PC-3 (cell line): ENCODE measurements around the genes UCP3, CHRDL2 and KLHL35.

DNA sequence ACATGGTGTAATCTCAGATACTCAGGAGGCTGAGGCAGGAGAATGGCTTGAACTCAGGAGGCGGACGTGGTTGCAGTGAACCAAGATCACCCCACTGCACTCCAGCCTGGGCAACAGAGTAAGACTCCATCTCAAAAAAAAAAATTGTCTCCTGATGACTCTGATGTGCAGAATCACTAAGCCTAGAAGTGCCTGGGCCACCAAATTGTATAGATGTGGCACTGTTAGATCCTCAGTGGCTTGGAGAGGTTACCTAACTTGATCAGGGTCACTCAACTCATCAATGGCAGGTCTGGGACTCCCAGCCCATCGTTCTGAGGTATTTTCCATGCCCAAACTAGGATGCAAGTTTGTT, 10.6 kb downstream of the PLEKHB1 start:
- RAMPAGE, long total RNA: no peak

- RAMPAGE, long total RNA: no peak
These were observed 1.1 kb downstream of the DNAJB13 start for GRCh38 chr11:73951715-73952487.

GRCh38 chr11:73969302-73969947, 13.2 kb downstream of the UCP2 start:
- RAMPAGE, long total RNA: no peak

DNA sequence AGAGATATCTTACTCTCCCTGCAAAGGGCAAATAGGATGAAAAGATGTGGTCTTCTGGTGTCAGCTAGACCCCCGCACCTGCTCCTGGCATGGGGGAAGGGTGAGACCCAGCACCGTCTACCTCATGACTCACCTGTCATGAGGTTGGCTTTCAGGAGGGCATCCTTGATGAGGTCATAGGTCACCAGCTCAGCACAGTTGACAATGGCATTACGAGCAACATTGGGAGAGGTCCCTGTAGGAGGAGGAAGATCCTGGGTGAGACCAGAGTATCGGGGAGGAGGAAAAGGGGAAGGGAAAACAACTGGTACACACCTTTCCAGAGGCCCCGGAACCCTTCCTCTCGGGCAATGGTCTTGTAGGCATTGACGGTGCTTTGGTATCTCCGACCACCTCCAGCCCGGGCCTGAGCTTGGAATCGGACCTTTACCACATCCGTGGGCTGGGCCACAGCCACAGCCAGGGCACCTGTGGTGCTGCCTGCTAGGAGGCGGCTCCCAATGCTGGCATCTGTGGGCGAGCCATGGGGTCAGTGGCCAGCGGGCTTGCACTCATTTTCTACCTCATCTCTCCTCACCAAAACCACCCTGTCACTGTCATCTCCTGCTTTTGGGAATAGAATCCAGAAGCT, 6.0 kb downstream of the UCP2 start:
- RAMPAGE, long total RNA: no peak

DNA sequence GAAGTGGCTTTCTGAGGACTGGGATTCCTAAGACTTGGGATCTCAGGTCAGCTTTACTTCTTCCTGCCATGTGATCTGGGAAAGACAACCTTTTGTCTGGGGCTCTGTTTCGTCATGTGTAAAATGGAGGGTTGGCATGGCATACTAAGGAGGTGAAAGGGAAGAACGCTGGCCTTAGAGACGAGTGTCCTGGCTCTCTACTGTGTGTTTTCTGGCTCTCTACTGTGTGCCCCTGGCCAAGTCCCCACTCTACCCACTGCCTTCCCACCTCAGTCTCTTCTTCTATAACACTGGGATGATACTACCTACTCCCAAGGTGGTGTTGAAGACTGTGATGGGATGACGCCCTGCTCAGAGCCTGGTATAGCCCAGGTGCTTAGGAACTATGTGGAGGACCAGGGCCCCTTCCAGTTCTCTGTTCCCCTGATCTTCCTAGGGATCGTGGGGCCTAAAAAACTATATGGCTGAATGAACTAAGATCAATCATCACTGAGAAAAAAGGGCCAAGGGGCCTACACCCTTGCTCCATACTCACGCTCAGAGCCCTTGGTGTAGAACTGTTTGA, 5.2 kb downstream of the UCP2 start:
- RAMPAGE, long total RNA: no peak

DNA sequence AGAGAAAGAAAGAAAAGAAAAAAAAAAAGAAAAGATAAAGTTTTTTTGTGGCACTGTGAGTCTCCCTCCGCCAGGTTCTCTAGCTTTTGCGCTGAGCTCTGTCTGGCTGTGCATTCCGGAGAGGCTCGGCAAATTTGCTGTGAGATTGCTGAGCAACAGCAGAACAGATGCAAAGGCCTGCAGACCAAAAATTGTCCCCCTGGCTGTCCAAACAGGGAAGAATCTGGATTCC, 1.4 kb upstream of the UCP2 start:
- RAMPAGE, long total RNA: no peak

DNA sequence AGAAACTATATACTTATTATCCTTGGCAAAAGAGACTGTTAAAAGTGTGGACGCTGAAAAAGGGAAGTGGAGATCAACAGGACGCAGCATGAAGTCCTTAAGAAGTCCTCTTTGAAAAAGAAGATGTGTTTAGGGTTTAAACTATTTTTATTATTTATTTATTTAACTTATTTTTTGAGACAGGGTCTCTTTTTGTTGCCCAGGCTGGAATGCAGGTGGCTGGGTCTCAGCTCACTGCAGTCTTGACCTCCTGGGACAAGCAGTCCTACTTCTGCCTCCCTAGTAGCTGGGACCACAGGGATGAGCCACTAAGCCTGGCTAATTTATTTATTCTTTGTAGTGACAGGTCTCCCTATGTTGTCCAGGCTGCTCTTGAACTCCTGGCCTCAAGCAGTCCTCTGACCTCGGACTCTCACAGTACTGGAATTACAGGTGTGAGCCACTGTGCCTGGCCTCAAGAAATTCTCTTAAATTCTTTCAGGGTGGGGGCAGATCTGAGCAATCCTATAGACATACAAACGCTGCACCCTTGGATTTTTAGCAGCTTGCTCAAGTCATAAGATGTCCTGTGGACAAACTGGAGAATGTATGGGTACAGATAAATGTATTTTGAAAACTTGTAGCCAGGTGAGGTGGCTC, 1.8 kb upstream of the UCP2 start:
- RAMPAGE, long total RNA: no peak

DNA sequence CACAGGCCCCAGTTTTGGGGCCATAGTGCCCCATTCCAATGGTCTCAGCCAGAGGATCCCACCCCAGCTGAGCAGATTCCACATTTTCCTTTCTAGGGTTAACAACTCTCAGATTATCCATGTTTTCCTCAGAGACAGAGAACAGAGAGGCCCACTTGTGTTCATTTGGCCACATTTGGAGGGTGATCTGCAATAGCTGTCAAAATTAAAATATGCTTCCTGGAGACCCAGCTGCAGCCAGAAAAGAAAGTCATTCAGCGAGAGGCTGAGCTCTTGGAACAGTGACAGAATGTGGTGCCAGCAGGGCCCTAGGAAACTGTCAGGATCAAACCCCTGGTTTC, 4.2 kb downstream of the UCP3 start:
- RAMPAGE, long total RNA: no peak

- RAMPAGE, long total RNA: no peak
These were observed at the start of gene UCP3 for GRCh38 chr11:74008885-74009396. TSS of gene UCP3 (minus strand) at chr11:74009085.

- RAMPAGE, long total RNA: no peak
These were observed 13.7 kb upstream of the UCP3 start for GRCh38 chr11:74022452-74023130.

- RAMPAGE, long total RNA: no peak
These were observed 25.4 kb downstream of the KCNE3 start for GRCh38 chr11:74441936-74442341.

GRCh38 chr11:74685923-74686177, 45.4 kb downstream of the CHRDL2 start:
- RAMPAGE, long total RNA: no peak

DNA sequence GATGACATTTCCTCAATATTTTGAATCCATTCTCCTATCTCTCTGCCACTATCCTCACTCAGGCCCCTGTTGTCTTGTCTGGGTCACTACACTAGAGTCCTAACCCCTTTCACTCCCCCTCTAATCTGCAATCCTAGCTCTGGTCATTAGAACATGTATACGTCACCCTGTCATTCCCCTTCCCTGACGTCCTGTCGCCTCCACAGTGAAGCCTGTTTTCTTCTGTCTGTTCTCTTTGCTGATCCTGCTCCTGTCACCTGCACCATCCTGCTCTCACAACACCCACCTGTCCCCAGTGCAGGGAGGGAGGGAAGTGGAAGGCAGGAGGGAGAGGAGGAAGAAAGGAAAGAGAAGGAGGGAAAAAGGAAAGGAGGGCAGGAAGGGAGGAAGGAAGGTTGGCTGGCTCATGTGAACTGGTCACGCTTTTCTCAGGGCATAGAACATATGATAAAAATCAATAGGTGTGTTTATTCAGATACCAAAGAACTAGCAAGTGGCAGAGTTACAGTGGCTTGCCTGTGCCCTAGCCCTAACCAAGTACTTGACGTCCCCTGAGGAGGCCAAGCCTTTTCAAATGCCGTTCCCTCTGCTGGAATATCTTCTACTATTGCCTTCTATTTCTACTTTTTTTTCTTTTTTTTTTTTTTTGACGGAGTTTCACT, 33.7 kb downstream of the CHRDL2 start:
- RAMPAGE, long total RNA: no peak

- RAMPAGE, long total RNA: no peak
These were observed at the start of gene CHRDL2 for GRCh38 chr11:74730825-74731920. TSS of gene CHRDL2 (minus strand) at chr11:74731426.

DNA sequence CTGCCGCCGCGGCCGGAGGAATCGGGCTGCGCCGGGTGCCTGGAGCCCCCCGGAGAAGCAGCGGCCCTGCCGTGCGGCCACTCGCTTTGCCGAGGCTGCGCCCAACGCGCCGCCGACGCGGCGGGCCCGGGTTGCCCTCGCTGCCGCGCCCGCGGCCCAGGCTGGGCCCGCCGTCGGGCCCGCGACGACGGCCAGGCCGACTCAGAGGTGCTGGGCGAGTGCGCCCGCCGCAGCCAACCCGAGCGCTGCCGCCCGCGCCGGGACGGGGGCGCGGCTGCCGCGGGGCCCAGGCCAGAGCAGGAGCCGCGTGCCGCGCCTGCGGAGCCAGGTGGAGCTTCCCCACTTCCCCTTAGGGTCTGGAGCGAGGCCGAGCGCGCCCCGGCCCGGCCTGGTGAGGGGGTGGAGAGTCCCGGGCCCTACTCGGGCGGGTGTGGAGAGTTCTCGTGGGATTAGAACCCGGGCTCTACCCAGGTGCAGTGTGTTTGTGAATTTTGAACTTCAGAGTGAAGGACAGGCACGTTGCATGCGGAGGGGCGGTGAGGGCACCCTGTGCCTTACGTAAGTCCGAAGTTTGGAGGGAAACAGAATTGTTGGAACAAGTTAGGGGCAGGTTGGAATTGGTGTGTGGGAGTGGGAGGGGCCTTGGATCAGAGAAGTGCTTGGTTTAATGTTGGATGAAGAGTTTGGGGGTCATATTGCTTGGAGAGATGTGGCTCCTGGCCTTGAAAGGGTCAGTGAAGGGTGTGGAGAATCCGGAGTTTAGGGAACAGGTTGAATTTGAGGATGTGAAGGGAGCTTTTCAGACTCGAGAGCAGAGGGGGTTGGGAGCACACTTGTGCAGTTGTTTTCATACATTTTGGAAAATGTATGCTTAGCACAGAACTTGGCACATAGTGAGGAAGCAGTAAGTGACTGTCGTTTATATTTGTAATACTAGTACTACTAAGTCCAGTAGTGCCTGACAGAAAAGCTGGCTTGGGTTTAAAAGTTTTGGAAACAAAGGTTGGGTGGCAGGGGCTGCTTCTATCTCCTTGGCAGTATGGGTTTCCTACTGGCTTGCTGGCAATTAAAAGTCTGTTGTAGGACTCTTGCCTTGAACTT, 756 bp downstream of the RNF169 start:
- RAMPAGE, long total RNA: no peak

- RAMPAGE, long total RNA: no peak
These were observed 1.1 kb downstream of the ARRB1 start for GRCh38 chr11:75350149-75351000.

DNA sequence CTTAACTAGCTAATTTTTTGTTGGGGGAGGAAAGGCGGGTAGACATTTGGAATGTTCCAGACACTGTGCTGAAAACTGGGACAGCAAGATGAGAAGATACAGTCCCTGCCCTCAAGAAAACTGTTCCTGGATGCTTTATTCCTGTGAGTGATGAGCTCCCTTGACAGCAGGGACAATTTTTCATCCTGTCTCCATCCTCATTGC, 21.0 kb upstream of the ARRB1 start:
- RAMPAGE, long total RNA: no peak

GRCh38 chr11:75401156-75401827, 2.0 kb downstream of the RPS3 start:
- RAMPAGE, long total RNA: no peak

DNA sequence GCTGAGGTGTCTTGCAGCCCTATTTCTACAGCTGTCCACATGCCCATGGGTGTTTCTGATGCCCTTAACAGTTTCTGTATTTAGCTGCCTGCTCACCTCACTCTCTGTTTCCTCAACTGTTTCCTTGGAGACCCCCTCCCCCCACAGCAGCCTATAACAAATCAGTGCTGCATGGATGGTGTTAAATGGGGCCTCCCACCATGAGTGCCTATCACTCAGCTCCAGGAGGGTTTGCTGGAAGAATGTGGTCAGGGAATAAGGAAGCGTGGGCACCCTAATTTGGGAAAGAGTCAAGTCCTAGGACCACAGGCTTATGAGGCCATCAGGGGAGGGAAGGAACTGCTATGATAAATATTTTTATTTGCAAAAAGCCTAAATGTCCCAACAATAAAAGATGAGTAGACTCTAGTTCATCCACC, 8.6 kb downstream of the KLHL35 start:
- RAMPAGE, long total RNA: no peak

DNA sequence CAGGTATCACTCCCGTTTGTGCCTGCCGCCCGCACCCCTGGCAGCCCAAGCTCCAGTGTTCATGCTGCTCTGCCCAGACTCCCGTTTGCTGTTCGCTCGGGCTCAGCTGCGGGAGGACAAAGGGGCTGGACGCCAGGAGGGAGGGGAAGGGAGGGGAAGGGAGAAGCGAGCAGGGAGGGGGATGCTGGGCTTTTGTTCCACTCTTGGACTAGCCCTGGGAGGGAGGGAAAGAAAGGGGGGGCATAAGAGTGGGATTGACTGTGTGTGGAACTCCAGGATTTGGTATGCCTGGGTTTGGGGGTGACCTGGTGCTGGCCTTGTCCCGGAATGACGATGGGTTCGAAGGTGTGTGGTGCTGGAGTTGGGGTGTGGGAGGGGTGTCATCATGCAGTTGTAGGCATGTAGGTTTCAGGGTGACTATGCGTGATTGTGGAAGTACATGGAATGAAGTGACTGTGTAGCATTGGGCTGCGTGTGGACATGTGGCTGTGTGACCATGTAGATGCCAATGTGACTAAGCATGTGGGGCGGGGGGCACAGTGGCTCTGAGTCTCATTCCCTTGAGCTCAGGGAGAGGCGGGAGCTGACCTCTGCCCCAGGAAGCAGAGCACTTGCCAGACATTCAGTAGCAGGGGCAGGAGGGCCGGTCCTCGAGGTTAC, at the start of gene KLHL35:
KLHL35 (minus strand) TSS at position 118 of the 660 bp plus-strand sequence.
- RAMPAGE, long total RNA: no peak